ENCODE measurements around the genes MRAP2, CEP162 and C6orf163.

DNA sequence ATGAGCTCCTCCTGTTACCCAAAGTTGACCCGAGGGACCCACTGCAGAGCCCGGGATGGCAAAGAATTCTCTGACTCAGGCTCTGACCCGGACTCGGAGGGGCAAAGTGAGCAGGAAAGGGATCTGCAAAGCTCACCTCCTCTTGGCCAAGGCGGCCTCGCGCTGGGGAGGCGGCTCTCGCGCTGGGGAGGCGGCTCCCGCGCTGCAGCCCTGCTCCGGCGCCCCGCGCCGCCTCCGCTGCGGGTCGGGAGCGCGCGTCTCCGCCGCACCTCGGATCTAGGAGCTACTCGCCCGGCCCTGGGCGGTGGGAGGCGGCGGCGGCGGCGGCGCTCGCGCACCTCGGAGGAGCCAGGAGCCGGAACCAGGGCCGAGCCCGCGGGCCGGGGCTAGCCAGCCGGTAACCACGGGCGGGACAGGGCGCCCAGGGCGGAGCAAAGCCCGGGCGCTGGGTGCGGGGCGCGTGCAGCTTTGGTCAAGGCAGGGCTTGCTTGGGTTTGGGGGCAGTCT, at the start of gene MRAP2:
Gene MRAP2, plus strand, starts transcription at position 286 of the 507 bp plus-strand sequence.
- PRO-cap, result bidirectional peak, plus-strand start at position 298 of the sequence, minus-strand start at position 233 of the sequence

GRCh38 chr6:84051632-84051878, 18.0 kb downstream of the MRAP2 start:
- PRO-cap, result unidirectional peak, plus-strand start at chr6:84051723

DNA sequence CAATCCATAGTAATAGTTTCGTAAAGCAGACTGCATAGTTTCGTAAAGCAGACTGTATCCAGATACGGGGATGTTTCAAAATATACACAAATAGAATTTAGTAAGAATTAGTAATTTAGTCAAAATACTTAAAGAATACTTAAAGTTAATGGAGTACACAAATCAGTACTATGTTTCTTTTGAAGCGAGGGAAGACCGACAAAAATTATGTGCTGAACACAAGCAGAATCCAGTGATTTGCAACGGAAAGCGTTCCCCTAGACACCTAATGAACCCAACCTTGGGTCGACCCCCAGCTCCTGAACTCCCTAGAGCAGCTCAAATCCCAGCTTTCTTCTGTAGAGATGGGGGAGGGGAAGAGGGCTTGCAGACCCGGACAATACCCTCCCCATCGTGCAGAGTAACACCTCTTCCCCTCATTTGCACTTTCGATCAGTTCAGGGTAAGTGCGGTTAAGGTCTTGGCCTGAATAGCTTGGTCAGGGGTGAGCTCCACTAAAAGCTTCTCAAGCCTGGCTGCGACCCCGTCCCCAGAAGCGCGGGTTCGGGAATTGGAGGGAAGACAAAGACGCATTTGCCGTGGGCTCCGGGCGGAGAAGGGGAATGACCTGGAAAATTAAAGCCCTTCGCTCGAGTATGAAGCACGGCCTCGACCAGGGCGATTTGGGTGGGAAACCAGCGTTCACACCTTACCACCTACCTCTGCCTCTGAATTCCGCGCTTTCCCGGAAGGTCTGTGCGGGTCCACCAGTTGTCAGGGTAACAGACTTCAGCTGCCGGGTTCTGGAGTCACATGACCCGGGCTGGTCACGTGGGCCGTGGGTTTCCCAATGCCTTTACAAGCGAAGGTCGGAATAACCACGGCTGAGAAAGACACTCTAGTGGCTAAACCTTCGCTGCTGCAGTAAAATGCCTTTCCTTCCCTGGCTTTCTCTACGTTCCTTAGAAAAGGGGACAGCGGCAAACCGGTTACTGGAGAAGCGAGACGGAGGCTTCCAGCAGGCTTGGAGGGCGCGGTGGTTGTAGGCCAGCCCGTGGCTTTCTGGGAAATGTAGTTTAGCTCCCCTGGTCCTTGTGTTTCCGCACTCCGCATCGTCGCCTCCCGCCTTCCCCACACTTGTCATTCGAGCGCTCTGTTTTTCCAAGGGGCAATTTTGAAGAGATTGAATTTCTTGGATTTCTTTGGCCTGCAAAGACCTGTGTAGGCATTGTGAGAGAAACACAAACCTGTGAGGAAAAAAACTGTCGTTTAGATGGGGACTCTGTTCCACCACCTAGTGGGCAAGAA, at the start of gene CEP162:
Gene CEP162, minus strand, starts transcription at position 763 of the 1,287 bp plus-strand sequence.
- PRO-cap, result bidirectional peak, plus-strand start at position 840 of the sequence, minus-strand start at position 735 of the sequence; unidirectional peak, plus-strand start at position 840 of the sequence

DNA sequence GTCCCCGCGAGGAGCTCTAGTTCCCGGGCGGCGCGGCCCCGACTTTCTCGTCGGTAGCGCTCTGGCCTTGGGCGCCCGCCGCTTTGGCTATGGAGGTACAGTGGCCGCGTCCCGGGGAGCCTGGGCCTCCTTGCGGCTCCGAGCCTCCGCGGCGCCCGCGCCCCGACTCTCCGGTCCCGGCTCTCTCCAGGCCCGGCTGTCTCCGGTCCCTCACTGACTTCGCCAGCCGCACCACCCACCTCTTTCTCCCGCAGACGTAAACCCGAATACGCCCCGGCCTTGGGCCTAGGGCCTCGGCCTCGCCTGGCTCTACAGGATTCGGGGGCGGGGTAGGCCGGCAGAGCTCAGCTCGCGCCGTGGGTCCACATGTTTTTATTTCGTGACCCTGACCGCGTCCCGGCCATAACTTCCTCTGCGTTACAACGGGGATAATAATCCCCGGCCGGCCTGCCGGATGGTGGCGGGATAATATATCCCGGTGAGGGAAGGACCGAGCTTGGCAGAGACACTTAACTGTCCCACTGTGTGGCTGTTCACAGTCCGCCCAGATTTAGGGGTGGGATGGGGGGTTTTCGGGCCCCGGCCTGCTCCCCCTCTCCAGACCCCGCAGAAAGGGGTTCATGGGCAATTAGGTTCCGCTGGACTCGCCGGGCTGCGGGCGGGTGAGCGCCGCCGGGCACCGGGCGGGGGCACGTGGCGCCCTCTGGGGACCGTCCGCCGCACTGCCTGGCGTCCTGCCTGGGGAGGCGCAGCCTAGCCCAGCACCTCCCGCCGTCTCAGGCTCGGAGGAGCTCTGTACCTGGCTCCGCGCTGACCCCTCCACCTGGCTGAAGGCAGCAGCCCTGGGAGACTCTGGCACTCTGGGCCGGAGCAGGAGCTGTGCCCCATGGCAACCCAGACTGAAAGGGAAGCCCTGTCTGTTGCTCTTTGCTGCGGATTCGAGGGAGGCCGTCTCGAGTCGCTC, 10.1 kb upstream of the TBX18 start:
- PRO-cap, result unidirectional peak, minus-strand start at position 646 of the sequence

GRCh38 chr6:85405150-85405944, 44.5 kb upstream of the NT5E start:
- PRO-cap, result no peak

DNA sequence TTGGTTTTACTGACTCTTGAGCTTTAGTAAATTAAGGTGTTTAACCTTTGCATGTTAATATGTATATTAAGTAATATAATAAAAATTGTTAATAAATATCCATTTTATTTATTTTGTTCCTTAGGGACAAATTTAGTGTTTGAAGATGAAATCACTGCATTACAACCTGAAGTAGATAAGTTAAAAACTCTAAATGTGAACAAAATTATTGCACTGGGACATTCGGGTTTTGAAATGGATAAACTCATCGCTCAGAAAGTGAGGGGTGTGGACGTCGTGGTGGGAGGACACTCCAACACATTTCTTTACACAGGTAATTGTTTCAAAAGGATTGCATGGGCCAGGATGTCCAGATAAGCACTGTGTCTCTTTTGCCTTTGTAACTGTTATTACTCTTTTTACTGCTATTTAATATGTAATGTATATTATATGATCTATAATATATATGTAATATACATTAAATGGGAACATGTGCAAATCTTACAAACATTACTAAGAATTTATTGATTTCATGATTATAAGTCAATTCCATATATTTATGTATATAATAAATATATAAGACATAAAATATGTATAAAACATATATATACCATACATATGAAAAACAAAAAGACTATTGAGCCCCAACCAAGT, 21.3 kb downstream of the NT5E start:
- PRO-cap, result no peak

DNA sequence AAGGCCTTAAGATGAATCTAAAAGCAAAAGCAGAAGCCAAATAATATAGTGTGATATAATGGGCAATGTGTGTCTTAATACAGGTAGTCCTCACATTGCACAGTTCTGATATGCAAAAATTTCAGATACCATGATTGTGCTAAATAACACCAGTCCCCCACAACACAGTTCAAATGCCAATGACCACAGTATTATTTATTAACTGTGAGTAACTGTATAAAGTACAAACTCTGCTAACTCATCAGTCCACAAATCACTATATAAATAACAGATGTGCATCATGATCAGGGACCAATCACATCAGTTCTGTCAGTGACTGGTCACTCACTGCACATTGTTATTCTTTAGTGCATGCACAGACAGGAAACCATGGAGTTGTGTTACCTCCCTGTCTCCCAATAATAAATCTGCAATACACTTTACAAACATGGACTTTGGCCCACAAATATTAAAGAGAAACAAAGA, 18.5 kb downstream of the SNX14 start:
- PRO-cap, result no peak

DNA sequence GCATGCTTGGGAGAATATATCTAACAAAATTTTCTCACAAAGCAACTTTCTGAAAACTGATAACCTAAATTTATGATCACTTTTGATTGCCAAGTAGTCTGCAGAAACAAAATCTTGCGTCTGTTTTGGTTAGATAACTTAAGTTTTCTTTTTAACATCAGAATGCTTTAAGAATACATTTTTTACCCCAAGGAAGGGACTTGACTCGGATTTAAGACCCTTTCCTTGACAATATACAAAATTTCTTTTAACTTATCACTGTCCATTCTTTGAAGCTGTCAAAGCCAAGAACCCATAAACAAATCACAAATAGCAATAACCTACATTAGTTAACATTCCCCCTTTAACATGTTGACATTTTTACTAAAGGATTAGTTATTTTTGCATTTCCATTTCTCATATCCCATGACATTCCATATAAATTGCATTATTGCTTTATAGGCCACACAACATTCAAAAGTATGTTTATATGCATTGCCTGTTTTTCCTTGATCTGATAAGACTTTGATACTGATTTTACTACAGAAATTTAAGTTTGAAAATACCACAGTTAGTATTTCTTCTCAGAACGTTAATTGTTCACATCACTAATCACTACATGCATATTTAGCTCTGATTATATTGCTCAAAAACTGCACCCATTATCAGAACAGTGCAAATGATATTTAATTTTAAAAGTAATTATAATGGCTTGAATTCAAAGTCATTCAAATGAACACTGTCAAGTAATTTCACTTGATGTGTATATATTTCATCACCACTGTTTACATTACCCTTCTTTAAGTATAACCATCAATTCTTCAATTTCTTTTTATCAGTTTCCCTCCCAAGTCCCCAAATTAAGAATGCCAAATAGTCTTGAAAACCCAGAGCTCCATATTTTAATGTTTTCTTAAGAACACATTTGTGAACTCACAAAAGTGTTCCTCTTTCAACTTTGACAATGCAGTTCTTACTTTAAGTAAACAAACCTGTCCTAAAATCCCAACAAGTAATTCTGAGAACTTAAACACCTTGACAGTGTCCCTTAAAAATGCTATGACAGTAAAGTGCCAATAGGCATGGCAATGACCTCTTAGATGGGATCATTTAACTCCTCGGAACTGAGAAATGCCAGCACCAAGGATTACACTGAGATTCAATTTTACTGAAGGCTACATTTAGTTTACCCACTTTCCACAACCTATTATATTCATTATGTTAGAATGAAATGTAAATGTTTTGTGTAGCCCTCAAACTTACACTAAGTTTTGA, 16.4 kb upstream of the SNX14 start:
- PRO-cap, result no peak

DNA sequence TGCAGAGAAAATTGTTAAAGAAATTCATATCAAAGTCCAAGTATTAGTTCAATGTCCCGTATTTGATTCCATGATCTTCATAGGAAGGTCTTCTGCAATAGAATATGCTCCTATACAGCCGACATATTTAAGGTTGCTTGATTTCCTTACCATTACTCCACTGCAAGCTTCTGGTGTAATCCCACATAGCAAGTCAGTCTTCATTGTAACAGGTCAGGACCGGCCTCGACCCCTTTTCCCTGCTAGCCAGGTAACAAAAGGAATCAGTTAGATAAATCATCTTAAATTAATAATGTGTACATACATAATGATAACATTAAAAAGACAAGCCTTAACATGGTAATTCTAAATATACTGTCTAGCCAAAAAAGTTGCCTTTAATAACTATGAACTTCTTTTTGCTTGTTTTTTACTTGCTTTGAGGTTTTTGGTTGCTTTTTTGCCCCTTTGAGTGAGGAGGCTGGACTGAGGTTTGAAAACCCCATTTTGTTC, 19.1 kb upstream of the SNX14 start:
- PRO-cap, result no peak

DNA sequence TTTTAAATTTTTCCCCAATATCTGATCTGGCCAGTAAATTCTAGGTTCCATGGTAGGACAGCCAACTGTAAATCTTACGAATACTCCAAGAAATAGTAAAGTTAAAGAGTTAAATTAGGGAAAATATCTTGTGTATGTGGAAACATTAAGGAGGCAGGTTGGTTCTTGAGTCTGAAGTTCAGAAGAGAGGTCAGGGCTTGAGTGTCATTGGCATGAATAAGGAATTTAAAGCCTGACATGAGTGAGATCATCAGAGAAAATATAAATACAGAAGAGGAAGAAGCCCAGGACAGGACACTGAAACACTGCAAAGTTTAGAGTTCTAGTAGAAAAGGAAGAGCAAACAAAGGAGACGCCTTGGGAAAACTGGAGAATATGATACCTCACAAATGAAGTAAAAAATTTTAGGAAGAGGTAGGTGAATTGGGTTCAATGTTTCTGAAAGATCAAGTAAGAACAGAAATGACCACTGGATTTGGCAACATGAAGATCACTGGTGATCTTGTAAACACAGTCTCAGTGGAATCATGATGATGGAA, 41.5 kb upstream of the SYNCRIP start:
- PRO-cap, result no peak

- PRO-cap, result no peak
Measured at GRCh38 chr6:87221031-87221633, 65.8 kb downstream of the ZNF292 start.

- PRO-cap, result no peak
Measured at GRCh38 chr6:87344569-87345051, at the start of gene C6orf163. TSS of gene C6orf163 (plus strand) at chr6:87344813.

DNA sequence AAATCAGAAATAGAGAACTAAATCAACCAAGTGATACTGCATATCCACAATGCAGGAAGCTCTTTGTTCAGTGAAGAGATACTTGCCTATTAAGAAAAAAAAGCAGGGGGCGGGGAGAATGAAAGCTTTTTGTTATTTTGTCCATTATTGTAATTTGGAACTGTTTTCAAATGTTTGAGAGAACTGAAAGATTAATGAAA, 21.2 kb upstream of the CFAP206 start:
- PRO-cap, result no peak

GRCh38 chr6:87696892-87697274, 5.2 kb downstream of the AKIRIN2 start:
- PRO-cap, result unidirectional peak, plus-strand start at chr6:87697023

DNA sequence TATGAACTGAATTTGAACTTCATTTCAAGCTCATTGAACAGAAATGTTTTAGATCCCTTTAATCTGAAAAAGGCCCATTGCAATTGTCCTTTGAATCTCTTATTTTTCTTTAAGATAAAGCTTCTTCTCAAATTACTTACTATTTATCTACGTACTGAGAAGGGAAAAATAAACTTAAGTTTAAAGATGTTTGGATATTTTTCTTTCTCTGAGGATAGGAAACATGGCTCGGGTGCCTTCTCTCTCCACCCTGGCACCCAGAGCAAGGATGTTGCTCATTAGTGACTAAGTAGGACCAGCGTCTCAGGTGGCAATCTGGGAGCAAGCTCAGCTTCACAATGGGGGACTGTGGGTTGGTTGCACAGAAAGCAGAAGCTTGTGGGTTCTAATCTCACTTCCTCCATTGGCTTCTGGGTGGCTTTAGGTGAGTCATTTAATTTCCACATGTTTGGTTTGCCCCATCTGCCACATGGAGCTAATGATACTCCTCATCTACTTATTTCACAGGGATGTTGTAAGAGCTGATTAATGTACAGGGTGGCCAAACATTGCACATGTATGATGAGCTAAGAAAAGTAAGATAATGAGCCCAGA, 54.7 kb upstream of the AKIRIN2 start:
- PRO-cap, result no peak

DNA sequence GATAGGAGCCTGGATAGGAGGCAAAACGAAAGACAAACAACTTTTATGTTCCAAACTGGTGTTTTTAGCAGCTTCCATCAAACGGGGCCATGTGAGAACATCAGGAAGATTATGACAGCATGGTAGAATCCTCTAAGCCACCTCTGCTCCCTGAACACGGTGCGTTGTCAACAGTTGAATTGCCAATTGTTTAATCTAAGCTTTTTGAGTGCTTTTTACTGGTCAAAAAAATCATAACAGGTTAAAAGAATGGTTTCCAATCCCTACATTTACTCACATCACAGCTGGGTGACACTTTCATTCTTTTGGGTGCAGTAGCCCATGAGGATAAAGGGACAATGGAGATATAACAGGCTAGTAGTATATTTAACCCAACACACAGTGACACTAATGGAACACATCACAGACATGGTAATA, 45.8 kb downstream of the CNR1 start:
- PRO-cap, result no peak

DNA sequence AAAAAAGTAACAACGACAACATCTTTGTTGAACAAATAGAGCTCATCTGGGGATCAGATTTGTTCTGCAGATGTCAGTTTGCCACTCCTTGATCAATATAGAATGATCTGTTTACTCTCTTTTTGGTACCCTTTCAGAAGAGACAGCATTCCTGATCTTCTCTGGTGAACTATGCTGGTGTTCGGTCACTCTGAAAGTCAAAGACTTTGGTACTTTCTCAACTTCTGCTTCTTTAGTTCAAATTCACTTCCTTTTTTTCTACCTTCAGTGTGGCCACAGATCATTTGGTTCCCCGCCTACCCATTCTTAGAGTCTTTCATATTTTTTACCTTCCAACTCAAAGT, 11.6 kb upstream of the CNR1 start:
- PRO-cap, result no peak

GRCh38 chr6:88365226-88365688, 199.1 kb upstream of the CNR1 start:
- PRO-cap, result no peak

GRCh38 chr6:88527254-88527638, 361.1 kb upstream of the CNR1 start:
- PRO-cap, result no peak

- PRO-cap, result no peak
Measured at GRCh38 chr6:89021638-89022146, 58.3 kb upstream of the RNGTT start.